Cardiac fibroblast (primary cell): ENCODE results near the gene HSPA1B.

GRCh38 chr6:31740757-31741204, 976 bp downstream of the MSH5 start:
- RRBS = no CpG with 5 or more reads among the region's 9 CpGs

- RRBS = no CpG with 5 or more reads among the region's 6 CpGs
These were observed 5.2 kb downstream of the HSPA1A start for GRCh38 chr6:31820583-31821003.

DNA sequence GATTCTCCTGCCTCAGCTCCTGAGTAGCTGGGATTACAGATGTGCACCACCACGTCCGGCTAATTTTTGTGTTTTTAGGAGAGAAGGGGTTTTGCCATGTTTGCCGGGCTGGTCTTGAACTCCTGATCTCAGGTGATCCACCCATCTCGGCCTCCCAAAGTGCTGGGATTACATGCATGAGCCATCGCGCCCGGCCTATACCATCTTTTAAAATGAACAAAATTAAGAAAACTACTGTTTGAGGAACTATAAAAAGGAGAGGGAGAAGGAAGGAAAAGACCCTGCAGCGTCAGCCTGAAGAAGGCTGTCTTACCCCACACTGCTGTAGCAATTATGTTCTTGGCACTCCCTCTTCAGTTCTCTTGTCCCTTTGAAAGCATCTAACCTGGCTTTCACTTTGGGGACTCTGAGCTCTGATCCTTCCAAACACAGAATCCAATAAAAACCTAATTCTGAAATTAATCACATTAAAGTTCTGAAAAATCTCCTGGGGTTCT, 3.8 kb upstream of the HSPA1B start:
- RRBS = no CpG with 5 or more reads among the region's 8 CpGs

- RRBS = 1% methylated on average over 7 of the region's 62 CpGs
These were observed at the start of gene HSPA1B for GRCh38 chr6:31827106-31828091. TSS of gene HSPA1B (plus strand) at chr6:31827738.

- RRBS = no CpG with 5 or more reads among the region's 4 CpGs
These were observed 3.5 kb downstream of the HSPA1B start for GRCh38 chr6:31831044-31831453.

DNA sequence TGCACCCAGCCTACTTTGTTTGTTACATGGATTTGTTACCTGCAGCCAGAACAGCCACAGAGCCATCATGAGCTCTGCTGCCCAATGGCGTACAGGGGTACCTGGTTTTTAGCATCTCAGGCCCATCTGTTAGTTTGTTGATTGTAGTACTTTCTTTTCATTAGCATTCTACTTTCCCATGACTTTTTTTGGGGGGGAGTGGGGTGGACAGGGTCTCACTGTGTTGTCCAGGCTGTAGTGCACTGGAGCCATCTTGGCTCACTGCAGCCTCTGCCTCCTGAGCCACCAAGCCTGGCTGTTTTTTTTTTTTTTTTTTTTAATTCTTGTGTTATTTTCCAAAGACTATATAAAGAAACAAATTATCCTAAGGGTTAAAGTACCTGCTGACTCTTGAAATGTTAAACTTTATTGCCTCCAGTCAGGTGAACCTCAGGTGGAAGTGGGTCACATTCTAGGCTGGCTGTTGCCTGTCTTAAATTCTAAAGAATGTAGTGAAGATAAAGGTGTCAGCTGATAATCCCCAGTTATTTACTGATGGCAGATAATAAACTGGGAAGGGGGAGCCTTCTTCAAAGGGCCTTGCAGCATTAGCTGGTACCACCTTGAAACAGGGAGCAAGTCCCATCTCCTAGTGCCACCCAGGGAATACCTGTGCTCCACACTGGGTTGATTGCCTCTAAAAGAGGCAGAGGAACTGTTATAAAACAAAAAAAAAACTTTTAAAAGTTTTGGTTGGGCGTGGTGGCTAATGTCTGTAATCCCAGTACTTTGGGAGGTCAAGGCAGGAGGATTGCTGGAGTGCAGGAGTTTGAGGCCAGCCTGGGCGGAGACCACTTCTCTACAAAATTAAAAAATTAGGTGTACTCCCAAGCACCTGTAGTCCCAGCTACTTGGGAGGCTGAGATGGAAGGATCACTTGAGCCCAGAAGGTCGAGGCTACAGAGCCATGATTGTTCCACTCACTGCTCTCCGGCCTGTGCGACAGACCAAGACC, 15.0 kb downstream of the NEU1 start:
- RRBS = no CpG with 5 or more reads among the region's 6 CpGs

DNA sequence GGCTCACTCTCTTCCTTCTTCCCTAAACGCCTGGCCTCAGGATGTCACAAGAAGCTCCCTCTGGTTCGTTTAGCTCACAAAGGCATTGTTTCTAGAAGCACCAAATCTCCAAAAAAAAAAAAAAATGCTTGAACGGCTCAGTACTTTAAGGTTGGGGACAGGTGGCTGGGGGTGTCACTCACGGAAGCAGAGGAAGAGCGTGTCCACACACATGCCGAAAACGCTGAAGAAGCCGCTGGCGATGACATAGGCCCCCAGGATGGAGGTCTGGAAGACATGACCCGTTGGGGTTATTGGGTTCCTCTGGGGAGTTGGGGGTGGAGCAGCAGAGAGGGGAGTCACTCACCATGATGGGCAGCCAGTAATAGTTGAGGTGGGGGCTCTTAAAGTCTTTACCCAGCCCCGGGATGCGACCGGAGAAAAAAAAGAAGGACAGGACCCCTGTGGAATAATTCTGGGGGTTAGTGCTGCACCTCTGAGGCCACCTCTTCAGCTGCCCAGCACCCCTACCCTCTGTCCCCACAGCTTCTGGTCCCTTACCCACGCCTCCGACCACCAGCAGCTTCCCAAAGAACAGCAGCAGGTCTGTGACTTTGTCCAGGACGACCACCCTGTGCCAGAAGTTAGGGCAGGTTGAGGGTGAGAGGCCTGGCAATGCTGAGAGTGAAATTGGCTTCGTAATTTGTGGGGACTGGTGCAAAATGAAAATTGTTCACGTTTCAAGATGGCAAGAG, 2.0 kb upstream of the NEU1 start:
- RRBS = no CpG with 5 or more reads among the region's 18 CpGs

GRCh38 chr6:32028591-32029537, 9.4 kb upstream of the CYP21A2 start:
- RRBS = no CpG with 5 or more reads among the region's 16 CpGs

DNA sequence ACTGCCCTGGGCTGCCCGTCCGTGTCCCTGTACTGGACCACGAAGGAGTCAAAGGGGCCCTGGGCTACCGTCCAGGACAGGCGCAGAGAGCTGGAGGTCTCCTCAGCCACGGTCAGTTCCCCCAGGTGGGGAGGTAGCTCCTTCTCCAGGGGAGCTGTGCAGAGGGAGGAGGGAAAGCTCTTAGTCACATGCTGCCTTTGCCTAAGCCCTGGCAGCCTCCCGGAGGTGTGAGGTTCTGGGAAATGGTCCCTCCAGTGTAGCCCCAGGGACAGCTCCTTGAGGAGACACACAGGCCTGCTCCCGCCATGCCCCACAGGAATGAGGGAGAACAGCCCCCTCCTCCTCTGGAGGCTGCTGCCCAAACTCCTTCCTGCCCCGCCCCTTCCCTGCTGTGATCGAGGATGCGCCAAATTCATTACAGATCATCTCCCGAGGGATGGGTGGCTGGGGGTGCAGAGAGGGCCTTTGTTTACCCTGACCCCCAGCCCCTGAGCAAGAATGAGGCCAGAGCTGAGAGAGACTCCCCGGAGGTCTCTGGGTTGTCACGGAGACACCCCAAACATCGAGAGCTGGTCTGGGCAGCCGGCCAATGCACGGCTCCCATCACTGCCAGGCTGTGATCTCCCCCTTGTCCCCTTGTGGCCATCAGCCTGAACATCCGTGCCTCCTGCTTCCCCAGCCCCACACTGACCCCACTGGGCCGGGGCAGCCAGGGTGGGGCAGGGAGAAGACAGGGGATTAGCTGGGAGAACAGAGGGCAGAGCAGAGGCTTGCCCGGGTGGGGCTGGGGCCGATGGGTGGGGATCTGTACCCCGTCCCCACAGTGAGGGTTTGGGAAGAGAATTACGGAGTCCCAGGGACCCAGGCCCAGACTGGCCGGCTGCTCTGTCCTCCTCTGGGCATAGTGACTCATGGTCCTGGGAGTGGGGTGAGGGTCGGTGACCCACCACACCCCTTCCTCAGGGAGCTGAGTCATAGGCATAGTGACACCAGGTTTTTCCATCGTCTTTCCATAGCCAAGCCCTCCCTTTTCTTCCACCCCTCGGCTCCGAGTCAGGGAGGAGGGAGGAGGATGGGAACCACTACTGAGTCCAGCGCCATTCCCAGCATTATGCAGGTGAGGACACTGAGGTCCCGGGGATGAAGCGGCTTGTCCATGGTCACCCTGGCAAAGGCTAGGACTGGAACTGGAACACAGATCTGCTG, 8.5 kb downstream of the CYP21A2 start:
- RRBS = 15% methylated on average over 6 of the region's 31 CpGs

- RRBS = no CpG with 5 or more reads among the region's 17 CpGs
These were observed 26.5 kb downstream of the CYP21A2 start for GRCh38 chr6:32064668-32065230.

GRCh38 chr6:32096648-32097382, 12.3 kb downstream of the TNXB start:
- RRBS = 48% methylated on average over 23 of the region's 62 CpGs

- RRBS = no CpG with 5 or more reads among the region's 8 CpGs
These were observed 1.5 kb upstream of the TNXB start for GRCh38 chr6:32110554-32111085.

- RRBS = no CpG with 5 or more reads among the region's 12 CpGs
These were observed 656 bp downstream of the AGER start for GRCh38 chr6:32183307-32183886.

DNA sequence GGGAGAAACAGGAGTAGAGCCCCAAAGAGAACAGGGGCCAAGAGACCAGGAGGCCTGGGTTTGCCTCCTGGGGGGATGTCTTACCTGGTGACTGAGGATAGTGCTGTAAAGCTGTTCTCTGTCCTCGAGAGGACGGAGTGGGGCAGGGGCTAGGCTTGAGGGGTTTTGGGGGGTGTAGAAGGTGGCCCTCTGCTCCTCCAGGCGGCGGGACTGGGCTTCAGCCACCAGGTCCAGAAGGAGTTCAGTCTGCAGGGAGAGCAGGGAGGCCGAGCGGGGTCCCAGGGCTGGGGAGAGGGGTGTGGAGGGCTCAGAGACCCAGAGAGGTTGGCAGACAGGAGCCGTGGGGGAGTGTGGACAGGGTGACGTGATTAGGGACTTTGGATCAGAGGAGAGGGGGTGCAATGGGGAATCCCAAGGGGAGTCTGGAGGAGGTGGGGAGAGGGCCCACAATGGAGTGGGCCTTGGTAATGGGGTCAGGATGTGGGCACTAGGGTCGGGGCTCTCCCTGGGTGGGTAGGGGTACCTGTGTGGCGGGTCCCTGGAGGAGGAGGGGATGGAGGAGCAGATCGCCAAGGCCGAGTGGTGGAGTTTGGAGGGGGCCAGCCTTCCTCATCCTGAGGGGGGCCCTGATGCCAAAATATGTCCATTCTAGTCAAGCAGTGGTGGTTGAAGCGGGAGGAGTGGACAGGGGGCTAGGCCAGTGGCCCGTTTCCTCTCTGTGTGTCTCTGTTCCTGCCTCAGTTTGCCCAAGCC, 642 bp downstream of the GPSM3 start:
- RRBS = no CpG with 5 or more reads among the region's 14 CpGs

GRCh38 chr6:32471537-32471910, 31.8 kb downstream of the HLA-DRA start:
- RRBS = no CpG with 5 or more reads among the region's 4 CpGs

GRCh38 chr6:32577360-32578244, 12.0 kb downstream of the HLA-DRB1 start:
- RRBS = no CpG with 5 or more reads among the region's 8 CpGs

DNA sequence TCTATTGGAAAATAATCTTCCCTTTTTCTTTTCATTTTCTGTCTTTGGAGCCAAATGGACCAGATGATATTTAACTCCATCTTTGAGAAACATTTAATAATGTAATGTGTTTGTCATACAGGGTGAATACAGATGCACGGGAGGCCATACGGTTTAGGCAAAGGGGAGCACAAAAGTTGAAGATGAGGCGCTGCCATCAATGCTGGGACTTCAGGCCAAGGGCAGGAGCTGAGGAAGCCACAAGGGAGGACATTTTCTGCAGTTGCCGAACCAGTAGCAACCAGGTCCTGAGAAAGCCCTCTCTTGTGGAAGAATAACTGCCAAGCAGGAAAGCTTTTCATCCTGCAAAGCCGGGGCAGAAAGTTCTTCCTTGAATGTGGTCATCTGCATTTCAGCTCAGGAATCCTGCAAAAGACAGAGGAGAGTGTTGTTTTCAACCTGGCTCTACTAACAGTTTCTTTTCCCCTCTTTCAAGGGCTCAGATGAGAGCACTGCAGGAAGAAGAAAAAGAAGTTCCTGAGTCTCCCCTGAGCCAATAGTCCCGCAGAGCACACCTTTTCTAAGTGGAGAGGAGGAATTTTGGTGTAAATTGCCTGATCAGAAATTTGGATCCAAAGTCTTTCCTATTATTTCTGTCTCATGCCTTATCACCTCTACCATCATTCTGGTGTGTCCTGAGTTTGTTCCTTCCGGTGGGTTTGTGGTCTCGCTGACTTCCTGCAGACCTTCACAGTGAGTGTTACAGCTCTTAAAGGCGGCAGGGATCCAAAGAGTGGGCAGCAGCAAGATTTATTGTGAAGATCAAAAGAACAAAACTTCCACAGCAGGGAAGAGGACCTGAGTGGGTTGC, 10.7 kb downstream of the HLA-DRB1 start:
- RRBS = no CpG with 5 or more reads among the region's 9 CpGs

DNA sequence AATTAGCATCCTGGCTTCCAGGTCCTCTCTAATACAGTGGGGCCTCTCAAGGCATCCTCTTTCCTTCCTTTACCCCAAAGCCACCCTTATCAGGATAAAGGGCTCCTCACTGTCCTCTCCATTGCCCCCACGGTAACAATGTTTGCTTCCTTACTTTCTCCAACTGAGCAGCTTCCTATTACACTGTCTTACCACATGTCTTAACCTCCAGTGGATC, 5.0 kb downstream of the HLA-DMB start:
- RRBS = no CpG with 5 or more reads among the region's 1 CpG

- RRBS = no CpG with 5 or more reads among the region's 10 CpGs
These were observed 2.4 kb downstream of the HLA-DMB start for GRCh38 chr6:32938229-32939018.